GM12892 (cell line): ENCODE measurements around a stretch of chr20.

DNA sequence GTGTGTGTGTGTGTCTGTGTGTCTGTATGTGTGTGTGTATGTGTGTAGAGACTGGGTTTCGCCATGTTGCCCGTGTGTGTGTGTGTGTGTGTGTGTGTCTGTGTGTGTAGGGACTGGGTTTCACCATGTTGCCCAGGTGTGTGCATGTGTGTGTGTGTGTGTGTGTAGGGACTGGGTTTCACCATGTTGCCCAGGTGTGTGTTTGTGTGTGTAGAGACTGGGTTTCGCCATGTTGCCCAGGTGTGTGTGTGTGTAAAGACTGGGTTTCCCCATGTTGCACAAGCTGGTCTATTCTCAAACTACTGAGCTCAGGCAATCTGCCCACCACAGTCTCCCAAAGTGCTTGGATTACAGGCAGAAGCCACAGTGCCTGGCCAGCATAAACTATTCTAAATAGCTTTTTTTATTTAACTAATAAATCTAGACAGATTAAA is 28.2 kb downstream of the CDK5RAP1 start:
- RRBS = no CpG with 5 or more reads among the region's 3 CpGs

GRCh38 chr20:33431727-33432365 is 11.7 kb downstream of the SNTA1 start:
- RRBS = no CpG with 5 or more reads among the region's 6 CpGs

- RRBS = no CpG with 5 or more reads among the region's 2 CpGs
Observed at GRCh38 chr20:33468180-33468379, 21.8 kb upstream of the CBFA2T2 start.

DNA sequence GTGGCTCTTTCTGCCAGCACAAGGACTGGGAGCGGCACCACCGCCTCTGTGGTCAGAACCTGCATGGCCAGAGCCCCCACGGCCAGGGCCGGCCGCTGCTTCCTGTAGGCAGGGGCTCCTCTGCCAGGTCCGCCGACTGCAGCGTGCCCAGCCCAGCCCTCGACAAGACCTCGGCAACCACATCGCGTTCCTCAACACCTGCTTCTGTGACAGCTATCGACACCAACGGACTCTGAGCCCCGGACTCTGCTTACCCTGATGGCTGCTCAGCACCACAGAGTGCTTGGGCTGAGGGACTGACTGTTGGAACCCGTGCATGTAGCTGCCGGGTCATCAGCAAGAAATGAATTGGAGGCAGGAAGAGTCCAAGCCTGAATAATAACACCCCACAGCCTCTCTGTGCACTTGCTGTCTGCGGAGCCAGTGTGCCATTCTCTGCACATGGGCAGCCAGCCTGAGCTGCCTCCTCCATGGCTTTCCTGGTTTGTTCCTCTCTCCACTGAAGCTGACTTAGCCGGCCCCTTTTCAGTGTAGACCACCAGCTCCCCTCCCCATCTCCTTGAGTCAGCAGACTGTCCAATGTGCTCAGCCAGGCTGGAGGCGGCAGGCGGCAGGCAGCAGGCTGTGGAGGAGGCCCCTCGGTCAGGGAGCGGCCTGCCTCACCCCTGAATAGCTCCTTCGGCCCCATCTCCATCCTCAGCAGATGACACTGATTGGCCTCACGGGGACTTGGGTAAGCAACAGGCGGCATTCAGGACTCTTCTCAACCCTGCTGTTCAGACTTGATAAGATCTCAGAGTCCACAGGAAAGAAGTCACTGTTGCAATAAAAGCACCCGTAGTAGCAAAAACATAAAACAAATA is 17.5 kb upstream of the C20orf144 start:
- RRBS = 92% methylated on average over 3 of the region's 27 CpGs

- RRBS = no CpG with 5 or more reads among the region's 19 CpGs
Observed at GRCh38 chr20:33653987-33654879, 7.9 kb upstream of the C20orf144 start.

DNA sequence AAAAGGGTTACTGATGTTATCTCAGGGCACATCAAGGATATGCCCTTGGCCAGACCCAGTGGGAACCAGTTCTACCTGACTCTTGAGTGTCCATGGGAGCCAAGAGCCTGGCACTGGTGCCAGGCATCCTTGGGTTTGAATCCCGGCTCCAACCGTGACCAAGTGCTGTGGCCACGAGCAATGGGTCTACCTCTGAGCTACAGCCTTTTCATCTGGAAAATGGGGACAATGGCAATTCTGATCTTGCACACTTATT is 1.6 kb downstream of the PXMP4 start:
- RRBS = no CpG with 5 or more reads among the region's 3 CpGs

DNA sequence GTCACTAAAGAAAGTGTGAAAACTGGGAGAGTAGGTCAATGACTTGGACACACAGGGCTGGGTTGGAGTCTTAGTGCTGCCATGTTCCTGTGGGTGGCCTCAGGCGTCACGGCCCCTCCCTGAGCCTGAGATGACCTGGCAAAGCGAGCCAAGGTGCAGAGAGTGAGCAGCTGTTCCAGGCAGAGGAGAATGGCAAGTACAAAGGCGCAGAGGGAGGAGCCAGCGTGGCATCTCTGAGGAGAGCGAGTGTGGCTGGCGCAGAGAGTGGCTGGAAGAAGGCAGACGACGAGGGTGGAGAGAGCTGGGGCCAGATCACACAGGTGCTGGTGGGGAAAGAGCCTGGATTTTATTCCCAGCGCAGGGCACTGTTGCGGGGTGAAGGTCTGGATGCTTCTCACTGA is 20.6 kb upstream of the CHMP4B start:
- RRBS = no CpG with 5 or more reads among the region's 11 CpGs

- RRBS = no CpG with 5 or more reads among the region's 4 CpGs
Observed at GRCh38 chr20:33858624-33859127, 47.5 kb downstream of the CHMP4B start.

DNA sequence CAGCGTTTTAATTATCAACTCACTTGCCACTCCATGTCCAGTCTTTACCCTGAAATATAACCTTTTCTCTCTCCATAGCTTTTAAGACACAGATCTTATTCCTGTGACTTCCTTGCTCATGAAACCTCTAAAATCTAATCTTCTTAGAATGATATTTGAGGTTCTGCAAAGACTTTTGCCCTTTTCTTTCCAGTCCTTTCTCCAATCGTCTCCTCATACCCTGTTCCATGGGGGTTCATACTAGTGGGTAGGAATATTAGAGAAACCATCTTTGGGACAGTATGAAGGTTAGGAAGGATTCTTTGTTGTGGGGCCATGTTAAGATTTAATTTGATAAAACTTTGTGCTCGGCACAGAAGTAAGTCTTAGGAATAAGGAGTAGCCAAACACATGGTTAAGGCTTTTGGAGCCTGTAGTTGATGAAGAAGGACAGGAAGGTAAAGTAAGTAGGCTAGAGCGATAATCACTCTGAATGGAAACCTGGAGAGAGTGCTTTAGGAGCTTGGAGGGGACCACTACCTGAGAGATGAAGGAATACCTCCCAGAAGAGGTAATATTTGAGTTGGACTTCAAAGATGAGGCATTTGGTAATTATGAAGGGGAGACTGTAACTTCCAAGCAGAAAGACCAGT is 49.8 kb downstream of the RALY start:
- RRBS = no CpG with 5 or more reads among the region's 4 CpGs

DNA sequence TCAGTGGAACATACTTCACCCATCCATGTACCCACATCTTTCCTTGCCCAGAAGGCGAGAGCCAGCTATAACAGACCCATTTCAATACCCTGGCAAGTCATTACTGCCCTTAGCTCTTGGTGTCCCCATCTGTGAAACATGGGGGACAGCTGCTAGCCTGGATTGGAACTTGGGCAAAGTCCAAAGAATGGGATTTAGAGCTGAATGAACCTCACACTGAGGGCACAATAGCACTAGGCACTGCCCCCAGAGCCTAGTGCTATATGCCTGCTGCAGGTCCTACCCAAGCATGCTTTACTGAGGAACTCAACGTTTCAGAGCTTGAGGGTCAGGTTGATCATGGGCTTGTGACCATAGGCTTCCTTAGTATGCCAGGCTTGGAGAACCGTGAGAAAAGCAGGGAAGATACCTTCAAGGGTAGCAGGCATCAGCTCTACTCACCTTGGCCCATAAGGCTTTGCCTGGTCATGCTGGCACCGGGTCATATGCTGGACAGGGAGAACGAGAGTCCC is 29.8 kb downstream of the EIF2S2 start:
- RRBS = no CpG with 5 or more reads among the region's 5 CpGs

DNA sequence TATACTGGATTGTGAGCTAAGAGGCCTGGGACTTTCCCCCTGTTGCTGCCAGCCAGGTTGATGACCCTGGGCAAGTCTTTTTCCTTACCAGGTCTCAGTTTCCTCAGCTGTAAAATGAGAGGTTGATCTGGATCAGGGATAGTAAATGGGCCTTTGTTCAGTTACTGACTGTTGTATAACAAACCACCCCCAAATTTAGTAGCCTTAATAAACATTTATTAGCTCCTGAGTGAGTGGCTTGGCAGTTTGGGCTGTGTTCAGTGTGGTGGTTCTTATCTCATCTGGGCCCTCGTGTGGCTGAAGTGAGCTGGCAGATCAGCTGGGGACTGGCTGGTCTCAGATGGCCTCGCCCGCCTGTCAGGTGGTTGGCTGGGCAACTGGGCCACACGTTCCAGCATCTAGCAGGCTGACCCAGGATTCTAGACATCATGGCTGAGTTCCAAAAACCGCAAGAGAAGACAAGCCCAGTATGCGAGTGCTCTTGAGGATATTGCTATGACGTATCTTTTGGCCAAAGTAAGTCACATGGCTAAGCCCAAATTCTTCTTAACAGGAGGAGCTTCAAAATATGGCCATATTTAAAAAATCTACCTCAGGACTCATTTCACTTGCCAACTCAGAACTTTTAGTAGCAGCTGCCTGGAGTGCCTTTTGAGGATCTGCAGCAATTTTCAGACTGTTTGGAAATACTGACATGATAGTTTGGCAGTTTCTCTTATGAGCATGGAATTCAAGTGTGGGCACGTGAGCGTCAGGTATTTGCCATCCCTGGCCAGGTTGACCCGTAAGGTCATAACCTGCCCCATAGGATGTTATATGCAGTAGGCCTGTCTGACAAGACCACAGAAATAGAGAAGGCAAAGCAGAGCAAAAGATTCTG is 28.8 kb downstream of the EIF2S2 start:
- RRBS = no CpG with 5 or more reads among the region's 10 CpGs

DNA sequence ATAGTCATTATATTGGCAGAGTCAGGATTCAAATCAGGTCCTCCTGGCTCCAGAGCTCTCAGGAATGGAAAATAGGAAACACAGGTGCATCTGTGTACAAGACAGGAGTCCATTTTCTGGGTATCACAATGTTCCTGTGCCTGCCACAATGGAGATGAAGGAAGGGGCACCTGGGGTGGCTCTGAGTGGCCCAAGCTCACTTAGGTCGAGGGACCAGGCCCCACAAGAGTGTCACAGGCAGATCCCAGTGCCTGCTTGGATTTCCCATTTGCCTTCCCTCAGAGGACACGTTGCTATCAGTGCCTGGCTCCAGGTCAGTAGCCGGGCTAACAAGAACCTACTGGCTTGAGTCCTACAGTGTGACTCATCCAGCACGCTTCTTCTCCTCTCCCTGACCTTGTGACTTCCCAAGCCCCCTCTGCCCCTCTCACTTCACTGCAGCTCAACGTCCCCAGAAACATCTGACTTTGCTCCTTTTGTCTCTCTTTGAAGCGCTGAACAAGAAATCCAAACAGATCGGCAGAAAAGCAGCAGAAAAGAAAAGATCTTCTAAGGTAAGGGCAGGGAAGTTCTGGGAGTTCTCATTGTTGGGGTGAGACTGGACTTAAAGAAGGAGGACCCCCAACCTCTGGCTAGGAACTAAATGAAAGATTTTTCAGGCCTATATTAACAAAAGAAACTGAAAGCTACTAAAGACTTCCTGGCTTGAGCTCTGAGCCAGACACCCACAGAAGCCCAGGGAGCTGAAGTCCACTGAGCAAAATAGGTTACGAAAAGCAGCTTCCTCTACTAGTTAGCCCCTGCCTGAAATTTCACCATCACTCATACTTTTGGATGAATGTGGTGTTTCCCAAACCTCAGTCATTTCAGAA is 21.4 kb downstream of the ASIP start:
- RRBS = no CpG with 5 or more reads among the region's 8 CpGs

DNA sequence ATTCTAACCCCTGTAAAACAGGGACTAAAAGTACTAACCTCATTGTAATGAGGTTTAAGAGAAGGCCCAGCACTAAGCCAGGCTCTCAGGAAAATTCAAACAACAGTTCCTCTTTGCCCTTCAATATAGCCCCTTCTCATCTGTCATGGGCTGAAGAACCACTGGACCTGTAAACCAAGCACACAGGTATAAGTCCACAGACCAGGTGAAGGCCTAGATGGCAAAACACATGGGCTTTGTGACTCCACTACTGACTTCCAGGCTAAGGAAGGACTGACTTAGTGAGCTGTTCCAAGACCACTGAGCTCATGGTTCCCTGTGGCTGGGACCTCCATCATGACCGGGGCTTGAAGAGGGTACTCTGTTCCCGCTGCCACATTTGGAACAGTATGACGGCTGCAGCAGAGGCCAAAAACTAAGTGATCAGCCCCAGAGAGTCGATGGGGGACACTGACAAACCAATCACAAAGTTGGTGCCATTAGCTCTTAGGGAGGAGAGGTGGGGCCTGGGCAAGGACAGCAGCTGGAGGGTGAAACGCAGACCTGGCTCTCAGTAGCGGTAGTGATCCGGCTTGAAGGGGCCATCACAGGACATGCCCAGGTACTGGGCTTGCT is 22.6 kb downstream of the AHCY start:
- RRBS = no CpG with 5 or more reads among the region's 7 CpGs

- RRBS = no CpG with 5 or more reads among the region's 3 CpGs
Observed at GRCh38 chr20:34433466-34433851, 70.4 kb downstream of the ITCH start.

- RRBS = no CpG with 5 or more reads among the region's 6 CpGs
Observed at GRCh38 chr20:34579182-34579560, 20.7 kb downstream of the MAP1LC3A start.

DNA sequence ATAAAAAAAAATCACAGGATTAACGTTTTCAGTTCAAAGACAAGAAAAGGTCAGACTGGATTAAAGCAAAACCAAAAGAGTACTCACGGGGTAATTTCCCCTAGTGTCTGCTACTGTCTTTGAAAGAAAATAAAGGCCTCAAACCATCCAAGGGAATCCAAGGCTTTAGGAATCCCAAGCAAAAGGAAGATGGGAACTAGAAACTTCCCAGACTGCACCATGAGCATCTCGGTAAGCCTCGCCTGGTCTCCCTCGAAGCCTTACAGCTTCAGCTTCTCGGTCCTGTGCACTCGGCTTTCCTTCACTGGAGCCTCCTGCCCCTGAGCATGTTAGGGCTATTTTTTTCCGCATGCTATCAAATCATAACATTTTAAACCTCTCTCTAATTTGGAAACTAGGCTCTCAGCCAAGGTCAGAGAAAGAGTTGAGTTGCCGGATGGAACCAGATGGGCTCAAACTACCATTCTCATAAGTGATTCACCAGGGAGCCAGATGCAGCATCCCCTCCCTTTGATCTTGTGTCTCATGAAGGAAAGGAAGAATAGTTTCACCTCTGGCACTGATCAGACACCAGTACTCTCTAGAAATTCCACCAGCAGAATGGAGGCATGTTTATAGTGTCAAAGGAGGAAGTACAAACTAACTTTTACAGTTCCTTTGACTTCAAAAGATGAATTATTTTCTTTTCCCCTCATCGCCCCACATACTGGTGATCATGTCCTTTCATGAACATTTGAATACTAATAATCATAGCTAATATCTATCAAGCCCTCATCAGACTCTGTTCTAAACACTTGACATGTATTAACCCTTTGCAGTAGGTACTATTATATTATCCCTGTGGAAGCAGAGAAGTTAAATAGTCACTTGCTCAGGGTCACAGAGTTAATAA is 46.5 kb downstream of the MAP1LC3A start:
- RRBS = no CpG with 5 or more reads among the region's 10 CpGs

DNA sequence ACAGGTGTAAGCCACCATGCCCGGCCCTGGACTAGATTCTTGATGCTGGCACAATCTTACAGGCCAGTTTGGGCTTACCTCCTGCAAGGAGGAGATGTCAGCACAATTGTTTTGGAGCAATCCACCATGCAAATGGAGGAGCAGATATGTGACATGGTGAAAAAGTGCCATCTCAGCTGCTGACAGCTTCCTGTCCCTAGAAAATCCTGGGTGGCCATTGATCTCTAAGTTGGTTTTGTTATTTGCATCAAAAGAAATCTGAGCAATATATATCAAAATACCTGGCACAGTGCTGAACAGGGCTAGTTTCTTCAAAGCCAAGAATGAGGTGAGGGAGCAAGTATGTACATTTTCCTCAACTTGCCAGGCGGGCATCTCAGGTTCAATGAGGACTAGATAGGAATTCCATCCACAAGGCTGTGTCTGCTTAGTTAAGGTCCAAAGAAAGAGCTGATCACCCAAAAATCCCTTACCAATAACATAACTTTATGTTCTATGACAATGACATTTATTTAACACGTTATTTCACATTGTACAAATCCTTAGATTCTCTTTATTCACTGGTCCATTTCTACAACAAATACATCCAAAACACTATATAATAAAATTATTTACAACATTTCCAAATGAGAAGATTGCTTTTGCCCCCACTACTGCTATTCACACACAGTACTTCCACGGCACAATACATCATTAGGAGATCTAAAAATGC is 10.3 kb downstream of the TP53INP2 start:
- RRBS = no CpG with 5 or more reads among the region's 4 CpGs

GRCh38 chr20:34863273-34863792 is 9.3 kb downstream of the GGT7 start:
- RRBS = no CpG with 5 or more reads among the region's 40 CpGs

DNA sequence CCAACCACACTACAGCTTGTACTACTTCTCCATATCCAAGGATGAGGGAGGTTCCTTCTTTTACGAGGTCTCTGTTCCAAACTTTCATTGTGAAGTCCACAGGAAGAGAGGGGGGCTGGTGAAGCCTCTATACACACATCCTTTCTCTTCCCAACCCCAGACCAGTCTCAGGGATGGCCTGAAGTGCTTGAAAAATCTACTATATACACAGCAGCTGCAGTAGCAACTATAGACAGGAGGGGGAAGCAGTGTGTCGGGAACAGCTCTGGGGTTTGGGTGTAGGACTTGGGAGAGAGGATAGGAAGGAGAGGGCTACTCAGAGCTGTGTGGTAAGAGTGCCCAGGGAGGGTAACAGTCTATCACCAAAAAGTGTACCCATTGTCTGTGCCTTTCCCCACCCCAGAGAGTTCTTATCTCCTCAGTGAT is 1.3 kb upstream of the GGT7 start:
- RRBS = no CpG with 5 or more reads among the region's 2 CpGs

GRCh38 chr20:34897670-34898604 is 21.5 kb downstream of the ACSS2 start:
- RRBS = no CpG with 5 or more reads among the region's 13 CpGs